ENCODE measurements around the gene SKOR1.

- PRO-cap, 2 experiments: peak in 1 of 2 experiments; most common plus-strand start chr15:67066624 (in 1); most common minus-strand start chr15:67066680 (in 1)
Observed at GRCh38 chr15:67066407-67067039, 1.1 kb downstream of the SMAD3 start.

DNA sequence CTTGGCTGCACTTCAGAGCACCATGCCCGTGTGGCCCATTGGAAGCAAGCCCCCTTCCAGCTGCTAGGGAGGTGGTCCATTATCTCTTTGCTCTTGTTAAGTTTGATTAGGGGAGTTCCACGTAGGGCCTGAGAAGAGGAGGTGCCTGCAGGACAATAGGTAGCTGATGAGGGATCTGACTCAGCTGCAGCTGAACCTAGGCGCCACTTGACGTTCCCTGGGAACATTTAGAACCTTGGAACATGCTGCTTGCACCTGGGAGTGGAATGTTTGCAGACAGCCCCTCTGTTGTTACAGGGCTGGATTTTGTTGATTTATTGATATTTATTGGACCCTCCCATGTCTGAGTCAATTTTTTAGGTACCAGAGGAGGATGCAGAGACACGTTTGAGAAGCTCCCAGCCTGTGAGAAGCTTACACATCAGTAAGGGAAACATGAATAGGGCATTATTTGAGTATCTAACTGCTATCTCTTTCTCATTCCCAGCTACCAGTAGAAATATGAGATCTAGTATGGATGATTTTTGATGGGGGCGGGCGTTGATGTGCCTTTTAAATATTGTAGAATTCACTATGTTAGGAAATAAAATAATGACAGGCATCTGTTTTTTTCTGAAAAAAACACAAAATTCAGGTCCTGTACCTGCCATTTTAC lies 4.9 kb downstream of the SMAD3 start:
- PRO-cap, 2 experiments: no peak in any of the 2 experiments

- PRO-cap, 2 experiments: no peak in any of the 2 experiments
Observed at GRCh38 chr15:67086376-67087218, 21.2 kb downstream of the SMAD3 start.

GRCh38 chr15:67093320-67094334 lies 28.2 kb downstream of the SMAD3 start:
- PRO-cap, 2 experiments: no peak in any of the 2 experiments

DNA sequence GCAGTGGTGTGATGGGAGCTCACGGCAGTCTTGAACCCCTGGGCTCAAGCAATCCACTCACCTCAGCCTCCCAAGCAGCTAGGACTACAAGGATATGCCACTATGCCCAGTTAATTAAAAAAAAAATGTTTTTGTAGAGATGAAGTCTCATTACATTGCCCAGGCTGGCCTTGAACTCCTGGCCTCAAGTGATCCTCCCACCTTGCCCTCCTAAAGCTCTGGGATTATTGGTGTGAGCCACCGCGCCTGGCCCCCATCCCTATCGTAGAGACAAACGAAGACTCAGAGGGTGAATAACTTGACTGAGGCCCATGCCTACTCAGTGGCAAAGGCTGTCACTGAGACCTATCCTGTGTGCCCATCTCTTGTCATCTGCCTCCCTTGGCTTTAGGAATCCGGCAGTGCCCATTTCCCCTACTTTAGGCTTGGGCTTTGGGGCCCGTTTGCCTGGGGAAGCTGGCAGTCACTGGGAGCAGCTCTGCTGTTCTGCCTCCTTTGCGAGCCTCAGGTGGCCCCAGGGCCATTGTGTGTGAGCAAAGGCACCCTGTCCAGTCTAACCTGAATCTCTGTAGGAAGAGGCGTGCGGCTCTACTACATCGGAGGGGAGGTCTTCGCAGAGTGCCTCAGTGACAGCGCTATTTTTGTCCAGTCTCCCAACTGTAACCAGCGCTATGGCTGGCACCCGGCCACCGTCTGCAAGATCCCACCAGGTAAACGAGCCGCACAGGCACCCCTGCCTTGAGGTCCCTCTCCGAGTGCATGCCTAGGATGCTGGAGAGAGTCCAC lies 70.1 kb downstream of the AAGAB start:
- PRO-cap, 2 experiments: peak in 1 of 2 experiments; most common plus-strand start position 571 of the sequence (in 1)

- PRO-cap, 2 experiments: no peak in any of the 2 experiments
Observed at GRCh38 chr15:67465020-67465767, 55.7 kb upstream of the C15orf61 start.

- PRO-cap, 2 experiments: no peak in any of the 2 experiments
Observed at GRCh38 chr15:67586755-67587268, 44.3 kb downstream of the MAP2K5 start.

DNA sequence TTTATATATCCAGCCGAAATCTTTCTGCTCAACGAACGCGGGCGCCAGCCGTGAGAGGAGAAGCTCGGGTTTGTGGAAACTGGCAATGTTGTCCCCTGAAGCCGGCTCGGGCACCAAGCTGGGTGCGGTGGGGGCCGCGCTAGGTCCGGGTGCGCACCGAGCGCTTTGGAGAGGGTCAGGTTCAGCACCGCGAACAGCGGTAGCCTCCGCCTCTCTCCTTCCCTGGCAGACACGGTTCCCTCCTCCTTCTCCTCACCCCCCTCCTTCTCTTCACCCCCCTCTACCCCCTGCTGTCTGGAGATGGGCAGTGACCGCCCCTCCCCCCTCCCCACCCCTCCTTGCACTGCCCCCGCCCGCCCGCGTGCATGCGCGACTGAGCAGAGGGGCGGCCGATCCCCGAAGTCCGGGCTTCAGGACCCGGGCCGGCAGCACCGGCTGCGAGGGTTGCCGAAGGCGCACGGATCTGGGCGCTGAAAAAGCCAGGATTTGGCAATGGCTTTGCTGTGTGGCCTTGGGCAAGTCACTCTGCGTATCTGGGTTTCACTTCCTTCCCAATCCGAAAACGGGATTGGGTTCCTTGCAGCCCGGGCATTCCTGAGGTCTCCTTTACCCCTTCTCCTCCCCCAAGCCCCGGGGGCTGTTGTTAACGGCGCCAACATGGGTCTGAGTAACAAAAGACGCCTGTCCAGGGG lies at the start of gene SKOR1:
SKOR1 (plus strand) TSS at position 399 of the 692 bp plus-strand sequence.
- PRO-cap, 2 experiments: no peak in any of the 2 experiments

DNA sequence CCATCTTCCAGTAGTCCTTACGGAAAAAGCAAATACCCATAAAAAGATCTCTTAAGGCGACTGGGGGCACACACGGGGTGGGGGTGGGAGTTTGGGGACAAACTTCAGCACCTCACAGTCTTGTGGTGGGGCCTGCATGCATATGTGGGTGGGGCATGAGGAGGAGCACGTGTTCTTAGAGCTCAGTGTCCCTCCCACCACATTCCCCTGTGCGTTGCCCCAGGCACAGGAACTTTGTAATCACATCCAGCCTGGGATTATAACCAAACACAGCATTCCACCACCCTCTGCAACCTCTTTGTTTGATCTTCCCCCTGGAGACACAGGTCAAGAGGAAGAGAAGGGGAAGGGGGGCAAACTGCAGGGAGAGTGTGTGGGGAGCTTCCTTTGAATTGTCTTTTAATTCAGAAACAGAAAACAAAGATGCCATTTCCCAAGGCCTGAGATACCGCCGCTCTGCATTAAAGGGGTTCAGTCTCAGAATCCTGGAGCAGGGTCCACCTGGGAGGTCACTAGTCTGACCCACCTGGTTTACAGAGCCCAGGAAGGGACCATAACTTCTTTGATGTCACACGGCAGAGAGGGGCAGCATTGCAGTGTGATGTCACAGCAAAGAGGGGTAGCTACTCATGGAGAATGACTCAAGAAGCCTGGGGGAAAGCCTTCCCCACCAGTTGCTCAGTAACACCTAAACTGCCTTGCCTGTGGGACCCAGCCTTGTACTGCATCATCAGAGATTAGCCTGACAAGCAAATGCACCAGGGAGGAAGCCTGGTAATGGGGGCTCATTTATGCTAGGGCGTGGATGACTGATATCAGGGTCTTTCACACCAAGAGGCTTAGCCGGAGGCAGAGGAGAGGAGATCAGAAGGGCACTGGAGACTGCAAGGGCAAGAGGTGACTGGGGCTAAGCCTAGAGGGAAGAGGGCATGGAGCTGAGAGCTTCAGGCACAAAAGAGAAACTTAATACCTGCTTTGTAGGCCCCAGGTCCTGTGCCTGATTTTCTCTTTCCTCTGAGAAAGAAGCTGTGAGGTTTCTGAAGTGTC lies 107.9 kb upstream of the PIAS1 start:
- PRO-cap, 2 experiments: peak in 1 of 2 experiments; most common plus-strand start position 239 of the sequence (in 1)

DNA sequence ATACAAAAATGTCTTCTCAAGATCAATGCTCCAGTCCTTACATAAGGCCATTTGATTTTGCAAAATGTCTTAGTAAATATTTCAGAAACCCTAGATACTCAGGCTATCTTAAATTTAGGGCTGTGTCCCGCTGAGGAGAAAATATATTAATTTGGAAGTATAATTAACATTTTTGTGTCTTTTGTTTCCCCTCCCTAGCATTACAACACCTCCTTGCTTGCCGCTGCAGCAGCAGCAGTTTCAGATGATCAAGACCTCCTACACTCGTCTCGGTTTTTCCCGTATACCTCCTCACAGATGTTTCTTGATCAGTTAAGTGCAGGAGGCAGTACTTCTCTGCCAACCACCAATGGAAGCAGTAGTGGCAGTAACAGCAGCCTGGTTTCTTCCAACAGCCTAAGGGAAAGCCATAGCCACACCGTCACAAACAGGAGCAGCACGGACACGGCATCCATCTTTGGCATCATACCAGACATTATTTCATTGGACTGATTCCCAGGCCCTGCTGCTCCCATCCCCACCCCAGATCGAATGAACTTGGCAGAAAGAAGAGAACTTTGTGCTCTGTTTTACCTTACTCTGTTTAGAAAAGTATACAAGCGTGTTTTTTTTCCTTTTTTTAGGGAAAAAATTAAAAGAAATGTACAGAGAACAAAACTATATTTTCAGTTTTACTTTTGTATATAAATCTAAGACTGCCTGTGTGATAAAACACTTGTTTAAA lies 17.6 kb downstream of the CALML4 start:
- PRO-cap, 2 experiments: no peak in any of the 2 experiments

- PRO-cap, 2 experiments: no peak in any of the 2 experiments
Observed at GRCh38 chr15:68229939-68230513, 498 bp upstream of the CLN6 start.

- PRO-cap, 2 experiments: peak in 1 of 2 experiments; most common minus-strand start chr15:68277617 (in 1)
Observed at GRCh38 chr15:68277566-68277725, 99 bp upstream of the FEM1B start.

- PRO-cap, 2 experiments: no peak in any of the 2 experiments
Observed at GRCh38 chr15:68304456-68304701, 26.8 kb downstream of the FEM1B start.

DNA sequence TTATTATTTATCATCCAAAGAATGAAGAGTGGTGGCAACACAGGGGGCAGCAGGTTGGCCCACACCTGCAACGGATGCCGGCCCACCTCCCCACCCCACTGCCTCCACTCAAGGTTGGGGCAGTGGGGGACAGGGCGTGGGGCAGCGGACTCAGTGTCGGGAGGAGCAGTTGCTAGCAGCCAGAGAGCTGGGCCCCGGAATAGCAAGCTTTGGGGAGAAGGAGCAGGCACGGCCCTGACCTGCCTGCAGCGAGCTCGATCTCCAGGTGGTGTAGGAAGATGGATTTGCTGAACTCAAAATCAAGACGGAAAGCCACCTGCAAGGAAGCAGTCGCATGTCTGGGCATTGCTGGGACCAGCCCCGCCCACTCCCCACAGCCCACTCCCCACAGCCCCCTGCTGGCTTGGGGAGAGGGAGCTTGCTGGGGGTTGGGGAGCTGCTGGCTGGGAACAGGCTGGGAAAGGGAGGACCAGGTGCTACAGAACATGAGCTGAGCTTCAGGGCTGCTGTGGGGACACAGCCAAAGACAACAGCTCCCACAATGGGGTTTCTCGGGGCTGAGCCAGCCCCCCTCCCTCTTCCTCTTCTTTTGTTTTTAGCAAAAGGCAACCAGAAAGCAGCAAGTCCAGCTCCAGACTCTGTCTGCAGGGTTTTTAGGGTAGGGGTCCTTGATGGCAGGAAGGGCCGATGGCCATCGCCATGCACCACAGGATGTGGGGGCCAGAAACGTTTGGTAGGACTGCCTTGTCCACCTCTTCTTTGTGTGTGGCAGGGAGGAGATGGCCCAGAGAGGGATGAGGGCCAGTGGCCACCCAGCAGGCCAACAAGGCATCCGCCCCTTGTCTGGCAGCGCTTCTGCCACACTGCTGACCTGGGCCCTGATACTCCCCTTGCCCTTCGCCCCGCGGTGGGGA lies 38.1 kb downstream of the FEM1B start:
- PRO-cap, 2 experiments: no peak in any of the 2 experiments

GRCh38 chr15:68326498-68327709 lies 49.4 kb downstream of the FEM1B start:
- PRO-cap, 2 experiments: no peak in any of the 2 experiments

- PRO-cap, 2 experiments: no peak in any of the 2 experiments
Observed at GRCh38 chr15:68368545-68369136, 63.3 kb downstream of the ITGA11 start.

DNA sequence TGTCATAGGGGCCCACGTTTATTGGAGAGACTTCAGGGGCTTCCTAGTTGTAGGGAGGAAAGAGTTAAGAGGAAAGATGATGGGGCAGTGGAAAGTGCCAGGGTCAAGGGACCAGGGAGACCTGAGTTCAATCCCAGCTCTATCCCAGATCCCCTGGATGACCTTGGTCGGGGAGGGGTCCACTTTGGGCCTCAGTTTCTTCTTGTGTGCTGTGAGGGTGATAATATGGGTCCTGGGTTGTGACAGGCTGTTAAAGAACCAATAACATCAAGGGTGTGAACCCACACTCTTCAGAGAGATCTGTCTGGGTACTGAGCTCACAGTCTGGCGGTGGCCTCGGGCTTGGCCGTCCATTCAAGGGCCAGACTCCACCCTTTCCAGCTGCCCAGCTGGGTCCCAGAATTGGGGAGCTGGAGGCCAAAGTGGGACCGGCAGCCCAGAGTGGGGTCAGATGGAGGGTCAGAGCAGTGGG lies 1.2 kb downstream of the CORO2B start:
- PRO-cap, 2 experiments: peak in 1 of 2 experiments; most common plus-strand start position 320 of the sequence (in 1); most common minus-strand start position 312 of the sequence (in 1)

- PRO-cap, 2 experiments: peak in 1 of 2 experiments; most common plus-strand start chr15:68620921 (in 1); most common minus-strand start chr15:68620780 (in 1)
Observed at GRCh38 chr15:68620488-68621673, 42.1 kb downstream of the CORO2B start.

GRCh38 chr15:68637923-68638439 lies 59.2 kb downstream of the CORO2B start:
- PRO-cap, 2 experiments: no peak in any of the 2 experiments

GRCh38 chr15:68791279-68792204 lies 29.2 kb downstream of the ANP32A start:
- PRO-cap, 2 experiments: no peak in any of the 2 experiments

Data from cerebral cortex (tissue), 2 donors.